Breast epithelium (tissue), 2 donors: ENCODE results near the genes SH2B2, ORAI2 and DNAJC2.

GRCh38 chr7:102153211-102154122 is 133.2 kb upstream of the SH2B2 start:
- PRO-cap = no peak
- RAMPAGE, long total RNA, 2 experiments = no peak in any of the 2 experiments

DNA sequence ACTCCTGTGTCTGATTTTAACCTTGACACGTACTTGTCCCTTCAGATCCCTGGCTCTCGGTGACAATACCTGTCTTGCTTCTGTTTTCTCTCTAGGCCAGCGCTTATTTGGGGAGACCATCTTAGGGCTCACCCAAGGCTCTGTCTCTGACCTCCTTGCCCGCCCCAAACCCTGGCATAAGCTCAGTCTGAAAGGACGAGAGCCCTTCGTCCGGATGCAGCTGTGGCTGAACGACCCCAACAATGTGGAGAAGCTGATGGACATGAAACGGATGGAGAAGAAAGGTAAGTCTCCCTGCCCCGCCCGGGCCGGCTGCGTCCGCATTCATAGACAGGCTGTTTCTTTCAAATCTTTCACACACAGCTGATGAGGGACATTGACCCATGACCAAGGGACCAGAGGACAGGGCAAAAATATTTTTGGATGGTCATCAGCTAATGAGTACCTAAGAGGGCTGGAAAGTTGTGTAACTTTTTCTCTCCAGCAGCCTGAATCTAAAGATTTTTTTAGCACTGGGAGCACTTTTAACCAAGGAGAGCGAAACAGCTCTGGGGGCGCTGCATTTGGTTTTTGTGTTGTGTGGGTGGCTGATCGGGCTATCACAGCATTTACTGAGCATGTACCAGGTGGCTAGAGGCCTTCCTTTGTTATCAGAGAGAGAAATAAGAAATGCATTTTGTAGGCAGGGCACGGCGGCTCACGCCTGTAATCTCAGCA is 52.6 kb upstream of the SH2B2 start:
- PRO-cap = no peak
- RAMPAGE, long total RNA, 2 experiments = no peak in any of the 2 experiments

GRCh38 chr7:102286645-102287322 is at the start of gene SH2B2:
SH2B2 (plus strand) TSS chr7:102286868.
- PRO-cap = bidirectional peak, plus-strand start at chr7:102286913, minus-strand start at chr7:102286725
- RAMPAGE, long total RNA, 2 experiments = no peak in any of the 2 experiments

DNA sequence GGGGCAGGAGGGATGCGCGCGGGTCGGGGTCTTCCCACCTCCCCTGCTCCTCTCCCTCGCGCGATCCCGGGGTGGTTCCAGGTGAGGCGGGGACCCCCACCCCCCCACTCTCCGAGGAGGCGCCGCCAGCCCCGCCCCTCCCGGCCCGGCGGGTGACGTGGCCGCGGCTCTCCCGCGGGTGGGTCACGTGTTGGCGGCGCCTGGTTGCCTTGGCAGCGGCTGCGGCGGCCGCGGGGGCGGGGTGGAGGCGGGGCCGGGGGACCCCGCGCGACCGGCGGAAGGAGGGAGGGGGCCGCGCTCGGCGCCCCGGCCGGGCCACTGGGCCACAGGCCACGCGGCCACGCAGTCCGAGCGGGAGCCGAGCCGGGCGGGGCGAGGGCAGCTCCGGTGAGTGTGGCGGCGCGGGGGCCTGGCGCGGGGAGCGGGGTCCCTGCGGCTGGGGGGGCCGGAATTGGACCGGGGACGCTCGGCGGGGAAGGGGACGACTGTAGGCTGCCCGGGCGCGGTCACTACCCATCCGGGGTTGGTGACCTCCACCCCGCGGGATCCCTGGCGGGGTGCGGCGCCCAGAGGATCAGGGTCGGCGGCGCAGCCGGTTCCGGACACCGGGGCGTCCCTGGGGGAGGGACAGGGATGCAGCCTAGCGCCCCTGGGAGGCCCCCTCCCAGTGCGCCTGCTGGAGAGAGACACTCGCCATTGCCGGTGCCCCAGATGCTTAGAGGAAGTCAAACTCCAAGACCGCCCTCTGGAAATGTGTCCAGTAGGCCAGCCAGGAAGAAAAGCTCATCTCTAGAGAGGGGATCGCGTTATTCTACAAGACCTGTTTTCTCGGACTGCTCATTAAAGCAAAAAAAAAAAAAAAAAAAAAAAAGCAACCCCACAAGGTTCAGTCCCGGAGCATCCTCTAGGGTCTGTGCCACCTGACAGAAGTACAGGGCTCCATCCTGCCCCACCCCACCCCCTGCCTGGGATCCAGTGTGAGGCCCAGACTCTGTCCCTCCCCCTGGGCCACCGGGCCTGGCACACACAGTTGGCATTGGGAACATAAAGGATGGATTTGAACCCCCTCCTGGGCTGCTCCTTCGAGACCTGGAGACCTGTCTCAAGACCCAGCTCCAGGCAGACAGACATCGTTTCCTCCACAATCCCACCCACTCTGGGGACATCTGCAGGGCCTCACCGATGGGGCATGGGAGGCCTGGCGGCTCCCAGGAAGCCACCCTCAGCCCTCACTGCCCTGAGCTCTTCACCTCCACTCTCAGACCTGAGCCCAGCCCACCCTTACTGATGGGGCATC is at the start of gene ORAI2:
Gene ORAI2 (plus strand): TSS at position 301 of the 1,297 bp plus-strand sequence.
- PRO-cap = unidirectional peak, plus-strand start at position 275 of the sequence; unidirectional peak, plus-strand start at position 345 of the sequence
- RAMPAGE, long total RNA, 2 experiments = no peak in any of the 2 experiments

DNA sequence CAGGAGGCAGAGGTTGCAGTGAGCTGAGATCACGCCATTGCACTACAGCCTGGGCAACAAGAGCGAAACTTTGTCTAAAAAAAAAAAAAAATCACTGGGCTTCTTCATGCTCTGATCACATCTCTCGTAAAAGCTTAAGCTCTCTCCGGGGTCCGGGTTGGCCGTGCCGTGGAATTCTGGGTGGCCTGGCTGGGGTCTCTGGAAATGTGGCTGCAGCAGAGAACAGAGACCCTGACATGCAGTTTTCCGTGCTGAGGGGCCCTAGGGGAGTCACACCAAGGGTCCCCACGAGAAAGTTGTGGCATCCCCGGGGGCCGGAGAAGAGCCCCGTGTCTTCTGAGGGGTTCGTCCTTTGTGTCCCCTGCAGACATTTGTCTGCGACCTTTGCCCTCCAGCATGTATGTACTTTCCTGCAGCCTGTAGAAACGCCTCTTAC is 15.4 kb downstream of the ORAI2 start:
- PRO-cap = no peak
- RAMPAGE, long total RNA, 2 experiments = no peak in any of the 2 experiments

DNA sequence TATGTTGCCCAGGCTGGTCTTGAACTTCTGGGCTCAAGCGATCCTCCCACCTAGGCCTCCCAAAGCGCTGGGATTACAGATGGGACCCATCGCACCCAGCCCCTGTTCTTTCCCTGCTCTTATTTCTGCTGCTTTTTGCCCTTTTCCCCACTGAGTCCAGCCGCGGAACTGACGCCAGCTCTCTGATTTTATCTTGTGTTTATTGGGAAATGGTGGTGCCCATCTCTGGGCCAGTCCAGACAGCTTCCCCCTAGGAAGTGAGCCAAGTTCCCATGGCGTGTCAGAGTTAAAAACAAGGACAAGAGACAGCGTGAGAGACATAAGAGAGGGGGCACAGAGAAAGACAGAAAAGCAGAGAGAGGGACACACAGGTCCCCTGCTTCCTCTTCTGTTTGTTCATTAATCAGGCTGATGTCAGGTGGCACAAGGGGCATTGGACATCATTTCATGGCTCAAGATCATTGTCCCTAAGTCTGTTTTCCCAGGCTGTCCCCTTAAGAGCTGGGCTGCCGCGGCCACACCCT is 11.9 kb downstream of the UPK3BL1 start:
- PRO-cap = no peak
- RAMPAGE, long total RNA, 2 experiments = no peak in any of the 2 experiments

- PRO-cap = no peak
- RAMPAGE, long total RNA, 2 experiments = no peak in any of the 2 experiments
Measured at GRCh38 chr7:102933141-102934298, 20.7 kb downstream of the LRRC17 start.

- PRO-cap = no peak
- RAMPAGE, long total RNA, 2 experiments = no peak in any of the 2 experiments
Measured at GRCh38 chr7:103153057-103153599, 4.2 kb upstream of the NAPEPLD start.

- PRO-cap = no peak
- RAMPAGE, long total RNA, 2 experiments = no peak in any of the 2 experiments
Measured at GRCh38 chr7:103310097-103310844, 13.0 kb downstream of the PMPCB start.

DNA sequence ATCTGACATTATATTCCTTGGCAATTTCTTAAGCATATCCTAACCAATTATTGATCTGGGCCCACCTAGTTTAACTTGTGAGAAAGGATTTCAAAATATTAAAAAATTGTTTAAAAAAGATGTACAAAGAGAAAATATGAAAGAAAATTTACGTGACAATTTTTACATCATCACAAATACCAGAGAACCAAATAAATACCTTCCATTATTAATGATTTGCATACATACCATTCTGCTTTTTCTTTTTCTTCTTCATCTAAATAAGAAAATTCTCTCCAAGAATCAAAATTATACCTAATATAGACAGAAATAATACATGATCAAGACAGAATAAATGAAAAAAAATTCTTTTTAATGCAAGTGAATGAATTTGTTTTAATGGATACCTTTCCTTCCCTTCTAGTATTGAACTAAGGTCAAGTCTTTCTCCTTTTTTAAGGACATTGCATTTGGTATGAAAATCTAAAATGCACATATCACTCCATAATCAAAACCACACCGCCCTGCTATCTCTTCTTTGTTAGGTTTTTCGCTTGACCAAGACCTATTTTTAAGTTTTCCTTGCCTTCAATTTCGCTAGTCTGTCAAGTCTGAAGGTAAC is 21.1 kb downstream of the DNAJC2 start:
- PRO-cap = no peak
- RAMPAGE, long total RNA, 2 experiments = no peak in any of the 2 experiments

DNA sequence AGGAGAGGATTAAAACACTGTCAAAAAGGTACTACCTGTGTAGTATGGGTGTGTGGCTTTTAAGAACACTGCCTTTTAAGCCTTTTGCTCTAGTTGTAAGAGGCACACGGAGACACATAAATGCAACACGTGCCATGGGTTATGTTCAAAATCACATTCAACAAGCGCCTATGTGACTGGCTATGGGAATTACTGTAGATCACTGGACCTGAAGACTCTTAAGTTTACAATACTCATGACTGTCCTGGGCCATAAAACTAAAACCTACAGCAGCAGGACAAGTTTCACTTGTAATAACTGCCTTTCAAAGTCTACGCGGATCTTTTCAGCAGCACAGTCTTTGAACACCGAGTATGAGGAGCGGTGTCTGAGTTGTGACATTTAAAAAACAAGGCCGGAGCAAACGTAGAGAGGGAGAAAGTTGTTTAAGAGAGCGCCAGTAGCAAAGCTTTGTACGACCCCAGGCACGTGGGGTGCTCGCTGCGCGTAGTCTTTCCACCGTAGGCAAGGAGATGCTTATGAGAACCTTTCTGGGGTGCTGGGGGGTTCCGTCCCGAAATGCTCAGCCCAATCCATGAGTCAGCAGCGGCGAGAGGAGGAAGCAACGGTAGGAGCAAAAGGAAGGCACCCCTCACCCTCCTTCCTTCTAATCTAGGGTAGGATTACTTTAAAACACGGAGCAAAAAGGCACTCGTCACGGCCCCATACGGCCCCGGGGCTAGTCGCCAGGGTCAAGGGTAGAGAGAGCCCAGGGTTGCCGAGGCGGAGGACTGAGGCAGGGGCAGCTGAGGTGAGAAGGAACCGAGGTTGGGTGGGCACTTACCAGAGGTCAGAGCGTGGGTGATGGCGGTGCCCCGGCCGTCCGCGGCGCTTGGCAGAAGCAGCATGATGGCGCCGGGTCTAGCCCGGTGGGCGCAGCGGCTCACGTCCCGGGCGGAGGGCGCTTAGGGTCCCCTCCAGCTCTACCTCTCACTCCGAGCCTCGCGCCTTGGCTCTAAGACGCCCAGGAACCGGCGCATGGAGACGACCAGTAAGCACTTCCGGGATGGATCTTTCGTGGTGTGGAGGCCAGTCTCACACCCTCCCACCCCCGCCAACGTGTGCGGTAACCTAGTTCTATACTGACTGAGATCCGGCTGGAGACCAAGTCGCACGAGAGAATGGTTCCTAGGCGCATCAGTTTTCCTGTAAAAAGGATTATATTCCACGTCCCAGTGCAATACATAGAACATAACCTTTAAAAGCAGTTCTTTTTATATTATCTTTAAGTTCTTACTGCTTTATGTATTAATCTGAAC is at the start of gene DNAJC2:
Gene DNAJC2 (minus strand): TSS at position 1,032 of the 1,298 bp plus-strand sequence.
- PRO-cap = bidirectional peak, plus-strand start at position 1,121 of the sequence, minus-strand start at position 1,098 of the sequence
- RAMPAGE, long total RNA, 2 experiments = start-site peak on the minus strand in 2 of 2 experiments, centred at positions 1,036 to 1,058 of the sequence, 139 to 386 reads per replicate

DNA sequence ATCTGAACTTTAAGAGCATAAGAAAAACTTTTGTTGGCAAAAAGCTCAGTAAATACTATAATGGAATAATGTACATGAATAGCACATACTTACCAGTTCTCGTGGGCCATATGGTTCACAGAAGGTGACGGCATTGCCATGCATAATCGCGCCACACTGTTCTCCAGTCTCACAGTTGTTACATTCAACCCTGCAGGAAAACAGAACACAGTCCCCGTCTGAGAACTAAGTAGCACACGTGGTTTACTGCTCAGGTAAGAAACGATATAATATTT is 261.5 kb downstream of the RELN start:
- PRO-cap = no peak
- RAMPAGE, long total RNA, 2 experiments = no peak in any of the 2 experiments

DNA sequence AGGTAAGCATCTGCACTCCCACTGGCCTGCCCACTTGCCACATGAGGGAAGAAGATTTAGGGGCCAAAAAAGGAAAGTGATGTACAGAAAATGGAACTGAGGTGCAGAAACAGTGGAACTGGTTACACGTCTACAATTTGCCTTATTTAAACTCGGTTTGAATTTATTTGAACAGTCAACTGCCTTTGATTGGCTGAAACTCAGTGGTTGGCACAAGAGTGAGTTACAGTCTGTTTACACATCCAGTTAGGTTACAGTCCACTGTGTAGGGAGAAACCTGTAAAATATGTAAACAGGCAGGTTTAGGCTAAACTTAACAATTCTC is 40.2 kb upstream of the RELN start:
- PRO-cap = no peak
- RAMPAGE, long total RNA, 2 experiments = no peak in any of the 2 experiments

GRCh38 chr7:104926421-104926834 is 87.6 kb upstream of the KMT2E start:
- PRO-cap = no peak
- RAMPAGE, long total RNA, 2 experiments = no peak in any of the 2 experiments

DNA sequence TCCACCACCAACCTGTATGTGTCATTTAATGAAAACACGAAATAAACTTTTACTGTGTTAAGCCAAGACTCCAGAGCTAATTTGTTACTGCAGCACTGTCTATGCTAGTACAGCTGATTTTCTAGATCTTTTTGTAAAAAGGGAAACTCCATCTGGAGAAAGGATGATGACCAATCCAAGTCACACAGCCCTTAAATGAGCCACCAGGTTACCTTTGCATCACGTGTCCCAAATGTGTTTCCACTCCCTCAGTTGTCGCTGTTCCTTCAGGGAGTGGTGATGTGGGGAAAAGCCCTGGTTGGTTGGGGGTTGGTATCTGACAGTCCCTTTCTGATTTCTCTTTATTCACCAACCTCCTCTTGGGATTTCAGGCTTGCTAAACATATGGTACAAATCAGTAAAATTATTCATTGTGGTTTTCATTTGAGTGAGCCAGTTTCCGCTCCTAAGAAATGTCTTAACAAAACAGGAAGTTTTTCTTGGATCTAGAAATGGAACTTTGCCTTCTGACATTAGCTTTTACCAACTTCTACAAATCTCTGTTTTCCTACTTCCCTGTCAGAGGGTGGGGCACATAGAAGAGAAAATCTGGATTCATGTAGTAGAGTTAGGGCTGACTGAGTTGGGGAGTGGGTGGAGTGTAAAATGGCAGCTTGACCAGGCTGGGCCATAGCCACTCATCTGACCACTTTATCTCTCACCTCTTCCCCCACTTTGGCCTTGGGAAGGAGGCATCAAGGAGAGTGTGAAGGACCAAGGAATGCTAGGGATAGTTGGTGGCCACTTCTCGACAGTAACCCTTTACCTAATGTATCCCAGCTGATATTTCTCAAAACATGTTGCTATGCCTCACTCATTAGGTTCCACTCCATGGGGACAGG is 40.0 kb upstream of the KMT2E start:
- PRO-cap = no peak
- RAMPAGE, long total RNA, 2 experiments = no peak in any of the 2 experiments

GRCh38 chr7:105012316-105013118 is 1.5 kb upstream of the KMT2E start:
- PRO-cap = bidirectional peak, plus-strand start at chr7:105012847, minus-strand start at chr7:105012620; bidirectional peak, plus-strand start at chr7:105013199, minus-strand start at chr7:105013047
- RAMPAGE, long total RNA, 2 experiments = start-site peak on the minus strand in 2 of 2 experiments, at chr7:105012502-105013071 at its widest, 10 to 108 reads per replicate

- PRO-cap = no peak
- RAMPAGE, long total RNA, 2 experiments = no peak in any of the 2 experiments
Measured at GRCh38 chr7:105101812-105102269, 87.8 kb downstream of the KMT2E start.

DNA sequence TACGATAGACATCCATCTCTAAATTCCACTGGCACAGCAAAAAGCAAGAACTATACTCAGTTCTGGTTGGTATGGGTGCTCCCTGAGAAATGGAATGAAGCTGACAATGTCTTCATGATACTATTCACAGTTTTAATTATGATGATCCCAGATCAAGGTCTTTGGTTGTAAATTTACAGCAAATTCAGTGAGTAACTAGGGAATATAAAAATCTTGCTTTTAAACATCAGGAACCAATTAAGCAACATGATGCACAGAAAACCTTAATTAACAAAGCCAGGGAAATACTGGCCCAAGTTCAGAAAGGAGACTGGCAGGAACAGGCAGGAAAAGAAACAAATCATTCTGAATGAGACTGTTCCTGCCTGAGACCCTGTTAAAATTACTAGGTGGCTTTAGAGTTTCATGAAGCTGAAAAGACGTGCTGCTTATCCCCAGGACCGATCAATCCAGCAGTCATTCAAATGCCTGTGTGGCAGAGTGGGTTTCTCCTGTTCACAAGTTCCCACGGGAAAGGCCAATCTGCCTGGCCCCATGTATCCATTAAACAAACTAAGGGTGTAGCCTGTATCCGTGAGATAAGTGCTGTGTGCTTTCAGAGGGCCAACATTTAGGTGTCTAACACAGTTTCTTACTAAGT is 34.5 kb downstream of the PUS7 start:
- PRO-cap = unidirectional peak, minus-strand start at position 451 of the sequence
- RAMPAGE, long total RNA, 2 experiments = no peak in any of the 2 experiments

DNA sequence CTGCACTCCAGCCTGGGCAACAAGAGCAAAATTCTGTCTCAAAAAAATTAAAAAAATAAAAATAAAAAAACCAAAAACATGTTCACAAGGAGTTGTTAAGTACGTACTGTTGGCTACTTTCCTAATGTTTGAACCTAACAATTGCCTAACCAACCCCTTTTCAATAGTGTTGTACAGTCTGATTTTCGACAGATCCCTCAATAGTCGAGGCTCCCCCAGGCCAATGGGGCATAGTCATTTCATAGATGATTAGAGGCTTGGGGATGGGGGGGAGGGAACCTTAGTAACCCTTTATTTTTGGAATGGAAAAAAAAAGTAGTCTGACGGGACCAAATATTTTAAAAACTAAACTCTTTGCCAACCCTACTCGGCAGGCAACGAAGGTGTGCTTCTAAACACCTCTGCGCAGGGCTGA is 1.1 kb downstream of the PUS7 start:
- PRO-cap = no peak
- RAMPAGE, long total RNA, 2 experiments = no peak in any of the 2 experiments

DNA sequence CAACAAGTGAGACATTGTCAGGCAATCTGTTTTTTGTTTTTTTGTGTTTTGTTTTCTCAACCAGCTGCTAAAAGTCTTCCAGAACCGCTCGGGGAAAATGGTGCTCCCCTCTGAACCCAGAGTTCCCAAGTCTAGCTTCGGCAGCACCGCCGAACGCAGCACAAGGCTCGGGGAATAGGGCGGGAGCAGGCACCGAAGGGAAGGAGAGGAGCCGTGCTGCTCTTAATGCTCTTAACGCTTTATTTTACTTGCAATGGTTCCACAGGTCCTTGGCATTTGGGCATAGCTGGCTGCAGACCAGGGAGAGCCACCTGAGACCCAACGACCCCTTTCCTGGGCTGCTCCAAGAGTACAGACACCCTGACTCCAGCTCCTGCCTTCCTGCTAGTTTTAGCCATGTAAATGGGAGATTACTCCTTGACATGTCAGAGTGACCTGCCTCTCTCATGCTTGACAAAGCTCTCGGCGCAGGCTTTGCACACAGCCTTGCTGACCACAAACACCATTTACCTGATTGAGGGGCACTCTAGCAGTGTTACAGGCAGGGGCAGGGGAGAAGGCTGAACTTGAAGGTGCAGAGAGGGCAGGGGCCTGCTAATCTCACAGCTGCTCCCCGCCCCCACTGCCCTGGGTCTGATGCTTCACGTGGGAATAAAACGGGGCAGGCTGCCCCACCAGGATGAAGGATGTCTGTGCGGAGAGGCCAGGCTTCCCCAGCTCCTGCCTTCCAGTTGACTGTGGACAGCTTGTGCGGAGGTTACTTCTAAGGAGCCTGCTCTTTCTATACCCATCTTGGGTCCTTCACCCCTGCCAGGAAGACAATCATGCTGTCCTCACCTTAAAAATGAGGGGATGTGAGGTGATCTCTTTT is 58.6 kb upstream of the EFCAB10 start:
- PRO-cap = no peak
- RAMPAGE, long total RNA, 2 experiments = no peak in any of the 2 experiments